Melanocyte of skin (primary cell): ENCODE measurements around the genes SELENOS and SNRPA1.

DNA sequence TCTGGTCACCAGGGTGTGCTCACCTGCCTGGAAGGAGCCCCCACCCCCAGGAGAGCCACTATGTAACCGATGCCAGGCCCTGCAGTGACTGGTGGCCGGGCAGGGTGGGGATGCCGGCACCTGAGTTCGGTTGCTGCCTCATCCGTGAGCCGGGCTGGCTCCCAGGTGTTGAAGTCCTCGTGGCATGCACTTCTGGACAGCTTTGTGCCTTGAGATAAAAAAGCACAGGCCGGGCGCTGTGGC is 56.5 kb downstream of the ASB7 start:
- CAGE, long polyA plus RNA, 2 experiments = no peak in any of the 2 experiments

DNA sequence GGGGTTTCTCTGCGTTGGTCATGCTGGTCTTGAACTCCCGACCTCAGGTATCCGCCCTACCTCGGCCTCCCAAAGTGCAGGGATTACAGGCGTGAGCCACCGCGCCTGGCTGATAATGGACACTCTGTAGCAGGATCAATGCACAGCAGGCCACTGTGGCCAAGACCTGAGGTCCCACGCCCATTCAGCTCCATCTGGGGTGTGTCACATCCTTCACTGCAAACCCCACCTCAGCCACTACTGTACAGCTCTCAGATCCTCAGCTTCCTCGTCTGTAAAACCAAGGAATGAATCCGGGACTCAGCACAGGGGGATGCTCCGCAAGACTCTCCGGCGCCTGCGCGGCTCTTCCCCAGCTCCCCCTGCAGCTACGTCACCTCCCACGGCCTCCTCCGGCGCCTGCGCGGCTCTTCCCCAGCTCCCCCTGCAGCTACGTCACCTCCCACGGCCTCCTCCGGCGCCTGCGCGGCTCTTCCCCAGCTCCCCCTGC is 166.0 kb downstream of the CHSY1 start:
- CAGE, long polyA plus RNA, 2 experiments = no peak in any of the 2 experiments

DNA sequence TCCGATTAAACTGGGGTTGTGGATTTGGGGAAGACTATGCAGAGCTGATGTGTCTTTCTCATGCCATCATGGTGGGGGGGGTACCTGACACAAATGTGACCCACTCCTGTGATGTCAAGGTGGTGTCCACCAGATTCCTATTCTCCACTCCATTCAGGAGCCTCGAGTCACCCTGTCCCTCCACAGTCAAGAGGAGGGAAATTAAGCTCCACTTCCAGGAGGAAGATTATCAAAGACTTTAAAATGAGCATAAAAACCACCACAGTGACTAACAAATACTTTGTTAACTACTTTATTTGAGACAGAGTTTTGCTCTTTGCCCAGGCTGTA is 29.2 kb downstream of the CHSY1 start:
- CAGE, long polyA plus RNA, 2 experiments = no peak in any of the 2 experiments

- CAGE, long polyA plus RNA, 2 experiments = no peak in any of the 2 experiments
Observed at GRCh38 chr15:101231533-101232107, 20.2 kb downstream of the CHSY1 start.

DNA sequence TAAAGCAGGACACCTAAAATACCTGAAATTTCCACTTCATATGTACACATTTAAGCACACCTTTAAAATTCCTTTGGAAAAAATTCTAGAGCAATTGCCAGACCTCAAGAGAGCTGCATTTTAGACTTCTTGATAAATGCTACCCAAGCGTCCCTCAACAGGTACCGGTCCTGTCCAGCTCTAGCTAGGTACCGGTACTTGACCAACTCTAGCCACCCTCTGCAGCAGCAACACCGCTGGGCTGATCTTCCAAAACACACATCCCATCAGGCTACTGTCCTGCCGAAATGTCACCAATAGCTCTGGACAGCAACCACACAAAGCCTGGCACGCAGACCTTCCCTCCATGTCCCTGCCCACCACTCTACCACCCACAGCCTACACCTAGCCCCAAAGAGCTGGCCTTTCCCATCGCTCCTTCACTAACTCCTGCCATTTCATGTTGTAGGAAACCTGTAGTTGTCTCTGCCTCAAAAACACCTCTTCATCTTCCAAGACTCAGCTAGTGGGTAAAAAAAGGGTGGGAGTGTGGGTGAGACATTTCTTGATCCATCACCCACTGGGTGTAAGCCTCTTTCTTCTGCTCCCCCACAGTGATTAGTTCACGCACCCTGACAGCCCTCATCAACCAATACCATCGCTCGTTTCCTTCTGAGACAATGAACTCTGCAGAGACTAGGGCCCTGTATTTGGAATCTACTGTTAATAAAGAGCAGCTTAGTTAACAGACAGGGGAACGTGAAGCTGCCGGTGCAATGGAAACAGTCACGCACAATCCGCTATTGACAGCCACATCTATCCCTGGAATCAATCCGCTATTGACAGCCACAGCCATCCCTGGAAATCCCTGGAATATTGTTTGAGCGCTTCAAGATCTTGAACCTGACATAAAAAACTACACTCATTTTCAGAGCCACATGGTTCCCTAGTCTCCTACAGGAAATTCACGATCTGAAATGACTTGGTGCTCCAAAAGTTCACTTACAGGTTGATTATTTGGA is 6.7 kb downstream of the CHSY1 start:
- CAGE, long polyA plus RNA, 2 experiments = no peak in any of the 2 experiments

GRCh38 chr15:101276916-101277781 is at the start of gene SELENOS:
TSS of gene SELENOS (minus strand) at chr15:101277485.
- CAGE, long polyA plus RNA, 2 experiments = start-site peak on the minus strand in 2 of 2 experiments, at chr15:101277420-101277487 at its widest, 128 to 1,831 reads per replicate

GRCh38 chr15:101277838-101278960 is 914 bp upstream of the SELENOS start:
- CAGE, long polyA plus RNA, 2 experiments = no peak in any of the 2 experiments

DNA sequence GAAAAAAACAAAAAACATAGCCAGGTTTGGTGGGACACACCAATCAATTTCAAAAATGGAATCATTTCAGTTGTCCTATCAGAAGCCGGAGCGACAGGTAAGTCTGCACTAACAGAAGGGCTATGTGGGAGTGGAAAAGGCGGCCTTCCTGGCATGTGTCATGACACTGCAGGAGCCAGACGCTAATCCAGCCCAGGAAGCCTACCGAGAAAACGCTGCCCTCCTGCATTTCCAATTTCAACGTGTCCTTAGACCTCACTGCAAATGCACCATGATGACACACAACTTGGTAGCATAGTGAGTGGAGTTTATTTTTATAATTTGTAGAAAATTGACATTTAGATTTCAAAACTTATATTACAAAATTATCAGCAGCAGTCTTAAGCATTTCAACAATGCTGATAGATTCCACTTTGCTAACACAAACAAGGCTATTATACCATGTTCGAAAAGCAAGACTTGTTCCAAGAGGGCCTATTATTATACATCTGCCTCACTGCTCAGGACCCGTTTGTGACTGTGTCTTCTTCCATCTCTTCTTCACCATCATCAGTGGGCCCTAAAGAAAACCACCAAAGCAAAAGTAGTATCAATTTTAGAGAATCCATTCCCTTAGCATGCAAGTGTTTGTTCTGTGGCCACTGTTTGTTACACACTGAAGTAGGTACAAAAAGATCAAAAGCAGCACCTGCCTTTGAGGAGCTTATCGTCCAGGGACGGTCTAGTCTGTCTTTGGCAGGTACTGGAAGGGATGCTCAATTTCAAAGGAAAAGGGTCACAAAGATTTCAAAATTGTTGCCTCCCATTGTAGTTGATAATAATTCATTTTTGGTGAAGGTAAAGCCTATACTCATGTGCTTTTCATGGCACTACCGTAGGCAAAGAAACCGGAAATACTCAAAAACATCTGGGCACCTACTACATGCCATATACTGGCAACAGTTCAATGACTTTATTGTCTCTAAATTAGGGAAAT is 4.2 kb upstream of the SELENOS start:
- CAGE, long polyA plus RNA, 2 experiments = no peak in any of the 2 experiments

DNA sequence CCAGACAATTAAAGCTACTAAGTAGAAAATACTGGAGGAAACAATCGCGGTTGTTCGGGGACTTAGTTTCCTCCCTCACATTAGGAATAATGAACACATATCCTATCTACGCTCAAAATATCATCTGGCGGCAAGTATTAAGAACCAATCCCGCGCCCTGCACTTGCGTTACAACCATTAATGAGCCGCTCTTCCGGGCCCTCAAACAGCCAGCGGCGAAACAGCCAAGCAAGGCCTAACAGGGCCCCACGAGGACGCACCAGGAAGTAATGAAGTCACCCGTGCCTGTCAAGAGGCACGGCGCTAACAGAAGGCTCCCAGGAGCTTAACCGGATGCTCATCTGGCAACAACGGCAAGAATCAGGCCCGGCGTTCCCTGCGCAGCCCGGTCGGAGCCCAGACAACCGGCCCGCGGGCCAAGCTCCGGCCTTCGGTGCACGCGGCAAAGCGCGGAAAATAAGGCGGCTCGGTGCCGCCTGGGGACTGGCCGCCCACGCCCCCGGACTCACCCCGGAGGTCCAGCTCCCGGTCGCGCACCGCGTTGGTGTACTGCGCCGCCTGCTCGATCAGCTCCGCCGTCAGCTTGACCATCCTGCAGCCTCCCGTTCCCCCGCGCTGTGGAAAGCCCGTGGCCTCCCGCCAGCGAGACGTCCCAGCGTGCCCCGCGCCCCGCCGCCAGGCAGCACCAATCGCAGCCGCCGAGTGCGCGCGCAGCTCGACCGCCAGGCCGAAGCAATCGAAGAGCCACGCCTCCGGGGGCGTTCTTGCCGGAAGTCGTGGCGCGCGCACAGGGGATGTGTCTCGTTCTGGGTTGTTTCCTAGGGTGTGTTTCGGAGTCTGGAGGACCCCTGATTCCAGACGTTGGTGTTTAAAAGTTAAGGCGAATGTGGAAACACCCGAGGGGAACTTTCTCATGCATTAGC is at the start of gene SNRPA1:
Gene SNRPA1 (minus strand): TSS at position 661 of the 923 bp plus-strand sequence.
- CAGE, long polyA plus RNA, 2 experiments = start-site peak on the minus strand in 1 of 2 experiments, centred at position 624 of the sequence, 29 to 41 reads per replicate

GRCh38 chr15:101445313-101445827 is 44.1 kb downstream of the PCSK6 start:
- CAGE, long polyA plus RNA, 2 experiments = no peak in any of the 2 experiments

- CAGE, long polyA plus RNA, 2 experiments = no peak in any of the 2 experiments
Observed at GRCh38 chr15:101448172-101448876, 41.2 kb downstream of the PCSK6 start.

- CAGE, long polyA plus RNA, 2 experiments = no peak in any of the 2 experiments
Observed at GRCh38 chr15:101469047-101470484, 19.9 kb downstream of the PCSK6 start.

- CAGE, long polyA plus RNA, 2 experiments = no peak in any of the 2 experiments
Observed at GRCh38 chr15:101487076-101487393, 2.5 kb downstream of the PCSK6 start.

DNA sequence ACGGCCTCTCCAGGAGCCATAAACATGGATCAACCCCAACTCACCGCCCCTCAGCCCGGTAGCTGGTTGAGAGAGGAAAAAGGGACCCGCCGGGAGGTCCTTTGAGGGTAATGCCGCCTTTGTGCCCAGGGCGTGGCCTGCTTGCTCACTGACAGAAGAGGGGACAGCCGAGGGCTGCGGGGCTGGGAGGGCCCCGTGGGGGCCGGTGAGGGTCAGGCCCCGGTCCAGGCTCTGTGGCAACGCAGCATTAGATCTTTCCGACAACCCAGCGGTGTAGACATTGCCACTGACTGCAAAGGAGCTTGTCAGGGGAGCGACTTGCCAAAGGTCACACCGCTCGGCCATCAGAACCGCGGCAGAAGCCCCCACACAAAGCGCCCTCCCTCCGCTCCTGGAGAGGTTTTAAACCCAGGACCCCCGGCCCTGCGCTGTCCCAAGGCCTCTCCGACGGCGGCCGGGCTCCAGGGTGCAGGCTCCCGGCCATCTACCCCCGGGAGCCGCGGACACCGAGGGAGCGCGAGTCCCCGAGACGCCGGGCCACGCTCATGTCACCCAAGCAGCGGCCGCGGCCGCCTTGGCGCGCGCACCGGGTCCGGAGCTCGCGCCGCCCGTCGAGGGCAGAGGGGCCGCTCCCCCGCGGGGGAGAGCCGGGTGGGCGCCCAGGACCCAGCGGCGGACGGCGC is 1.0 kb downstream of the PCSK6 start:
- CAGE, long polyA plus RNA, 2 experiments = no peak in any of the 2 experiments

DNA sequence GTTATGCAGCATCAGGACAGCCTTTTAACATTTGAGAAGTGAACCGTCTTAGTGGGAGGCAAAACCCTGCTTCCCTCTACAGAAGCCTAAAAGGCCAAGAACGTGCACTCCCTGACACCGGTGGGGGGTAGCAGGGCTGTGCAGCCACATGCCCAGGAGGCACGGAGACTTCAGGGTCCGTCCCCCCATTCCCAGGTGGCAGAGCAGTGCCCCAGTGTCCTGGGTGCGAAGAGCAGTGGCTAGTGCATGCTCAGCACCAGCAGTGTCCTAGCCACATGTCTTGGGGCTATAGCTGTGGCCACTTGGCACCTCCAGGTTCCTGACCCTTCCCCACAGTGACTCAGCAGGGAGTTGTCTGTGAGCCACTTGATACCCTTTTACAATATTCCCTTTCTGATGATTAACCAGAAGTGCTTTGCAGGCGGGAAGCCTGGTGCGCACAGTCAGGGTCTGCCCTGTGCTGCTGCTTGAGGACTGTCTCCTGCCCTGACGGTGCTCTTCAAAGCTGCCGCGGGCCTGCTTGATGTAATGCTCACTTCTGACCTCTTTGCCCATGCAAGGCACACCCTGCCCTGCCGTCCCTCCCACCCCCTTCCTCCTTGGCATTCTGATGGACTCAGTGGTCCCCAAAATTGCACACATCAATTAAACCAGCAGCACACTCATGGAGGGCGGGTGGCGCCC is 40.6 kb upstream of the PCSK6 start:
- CAGE, long polyA plus RNA, 2 experiments = no peak in any of the 2 experiments

- CAGE, long polyA plus RNA, 2 experiments = no peak in any of the 2 experiments
Observed at GRCh38 chr15:101782051-101782460, 21.3 kb upstream of the OR4F6 start.